NCI-H460 (cell line): ENCODE data around the gene CRHBP.

RAMPAGE:
- cytosol, long total RNA, result no peak
- long total RNA, result no peak
- nucleus, long total RNA, result no peak
Measured at GRCh38 chr5:74616337-74616909, 24.1 kb downstream of the ENC1 start.

DNA sequence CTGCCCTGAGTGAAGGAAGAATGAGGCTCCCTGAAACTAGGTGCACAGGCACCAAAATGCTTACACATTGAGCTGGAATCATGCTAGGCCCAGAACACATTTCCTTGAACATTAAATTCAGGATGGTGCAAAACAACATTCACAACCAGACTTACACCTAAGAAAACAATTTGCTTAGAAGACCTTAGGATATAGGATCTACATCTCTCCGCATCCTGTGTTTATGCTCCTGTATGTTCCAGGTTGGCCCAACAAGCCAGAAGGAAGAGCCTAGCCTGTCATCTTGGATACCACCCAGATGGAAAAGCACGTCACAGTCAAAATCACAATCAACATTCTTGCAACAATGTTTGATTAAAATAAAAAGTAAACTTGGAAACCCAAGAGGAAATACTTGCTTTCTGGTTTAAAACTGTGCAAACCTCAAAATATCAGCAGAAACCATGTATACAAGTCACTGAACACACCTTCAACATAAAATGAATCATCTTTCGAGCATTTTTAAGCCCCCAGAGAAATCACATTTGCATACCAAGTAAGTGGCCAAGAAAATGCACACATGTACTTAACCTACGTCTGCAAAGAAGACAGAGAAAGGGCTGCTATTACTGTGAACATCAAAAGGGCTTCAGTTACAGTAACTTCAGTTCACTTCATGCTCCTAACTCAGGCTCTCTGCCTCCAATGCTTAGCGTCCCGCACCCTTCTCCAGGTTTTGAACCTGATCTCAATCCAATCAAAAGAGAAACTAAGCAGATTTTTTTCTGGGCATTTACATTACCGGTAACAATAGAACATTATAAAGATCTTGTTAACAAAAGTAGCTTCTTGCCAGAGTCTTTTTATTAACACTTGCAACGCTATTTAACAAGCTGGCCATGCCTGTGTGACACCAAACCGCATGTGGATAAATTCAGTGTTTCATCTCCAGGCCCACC, 1.5 kb downstream of the ENC1 start:
RAMPAGE:
- cytosol, long total RNA, result no peak
- long total RNA, result no peak
- nucleus, long total RNA, result no peak

RAMPAGE:
- cytosol, long total RNA, result no peak
- long total RNA, result no peak
- nucleus, long total RNA, result no peak
Measured at GRCh38 chr5:74865564-74865712, 749 bp downstream of the FAM169A start.

DNA sequence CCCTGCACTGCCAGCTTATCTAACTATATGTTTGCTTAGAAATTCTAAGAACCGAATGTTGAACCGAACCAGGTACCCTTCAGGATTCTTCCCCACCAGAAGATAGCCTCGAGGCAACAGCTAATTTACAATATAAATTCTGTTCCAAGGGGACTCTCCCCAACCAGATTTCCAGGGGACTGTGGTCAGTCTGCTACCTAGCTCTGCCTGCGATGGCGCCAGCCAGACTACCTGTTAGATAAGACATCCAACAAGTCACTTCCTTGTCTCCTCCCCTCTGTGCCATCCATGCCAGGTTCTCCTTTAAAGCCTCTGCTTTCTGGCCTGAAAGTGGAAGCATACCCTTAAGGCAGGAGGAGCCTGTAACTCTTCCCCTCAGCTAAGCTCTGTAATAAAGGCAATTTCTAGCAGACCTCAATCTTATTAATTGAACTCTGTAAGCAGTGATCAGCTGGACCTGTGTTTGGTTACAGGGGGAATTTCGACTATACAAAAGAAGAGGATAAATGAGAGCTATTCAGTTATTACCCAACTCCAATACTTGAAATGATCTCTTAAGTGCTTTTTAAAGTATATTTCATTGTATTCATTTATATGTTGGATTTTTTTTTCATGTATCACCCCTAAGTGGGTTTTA, 85.6 kb downstream of the GCNT4 start:
RAMPAGE:
- cytosol, long total RNA, result no peak
- long total RNA, result no peak
- nucleus, long total RNA, result no peak

RAMPAGE:
- cytosol, long total RNA, result no peak
- long total RNA, result no peak
- nucleus, long total RNA, result no peak
Measured at GRCh38 chr5:74974452-74975077, 77.8 kb downstream of the GCNT4 start.

DNA sequence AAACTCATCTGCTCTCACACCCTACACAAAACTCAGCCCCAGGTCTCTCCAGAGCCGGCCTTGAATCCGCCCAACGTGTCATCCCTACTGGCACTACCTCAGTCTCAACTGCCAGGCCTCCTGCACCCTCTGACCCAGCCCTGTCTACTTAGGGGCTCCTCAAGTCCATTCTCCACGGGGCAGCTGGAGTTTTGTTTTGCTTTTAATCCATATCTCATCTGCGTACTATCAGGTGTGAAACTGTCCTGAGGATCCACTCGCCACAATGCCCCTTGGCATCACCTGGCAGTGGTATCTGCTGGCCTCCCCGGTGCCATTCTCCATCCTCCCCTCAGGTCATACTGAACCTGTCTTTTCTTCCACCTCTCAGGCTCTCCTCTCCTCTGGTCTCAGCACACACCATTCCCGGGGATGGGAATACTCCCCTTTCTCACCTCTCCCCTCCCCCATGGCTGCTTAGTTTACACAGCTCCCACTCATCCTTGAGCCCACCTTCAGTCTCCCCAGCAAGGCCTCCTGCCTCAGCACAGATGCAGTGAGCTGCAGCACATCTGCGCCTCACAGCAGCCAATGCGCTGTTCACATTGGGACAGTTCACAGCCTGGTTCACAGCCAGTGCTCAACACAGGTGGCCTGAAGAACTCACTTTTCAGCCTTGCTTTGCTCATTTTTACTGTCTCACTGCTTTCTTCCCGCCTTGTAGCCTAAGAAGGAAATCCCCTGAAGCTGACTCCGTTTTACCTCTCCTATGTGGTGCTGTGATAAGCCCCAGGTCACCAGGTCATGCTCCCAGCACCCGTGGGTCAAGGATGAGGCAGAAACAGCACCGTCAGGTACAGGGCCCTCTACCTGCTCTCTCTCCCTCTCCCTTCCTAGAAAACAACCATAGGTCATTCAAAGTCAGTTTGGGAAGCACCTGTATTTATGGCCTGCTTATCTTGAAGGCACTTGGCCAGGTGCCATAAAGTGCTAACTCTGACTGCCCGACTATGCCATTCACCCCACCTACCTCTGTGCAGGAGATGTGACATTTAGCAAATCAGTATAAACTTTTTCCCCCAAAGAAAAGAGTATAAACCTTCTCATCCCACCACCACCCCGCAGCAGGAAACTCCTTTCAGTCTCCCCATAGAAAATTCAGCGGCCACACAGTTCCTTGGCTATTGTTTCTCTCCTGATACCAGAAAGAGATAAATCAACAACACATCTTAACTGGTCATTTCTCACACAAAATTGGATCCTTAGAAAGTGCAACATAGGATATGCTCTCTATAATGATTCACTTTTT, 1.2 kb downstream of the GCNT4 start:
RAMPAGE:
- cytosol, long total RNA, result no peak
- long total RNA, result no peak
- nucleus, long total RNA, result no peak

DNA sequence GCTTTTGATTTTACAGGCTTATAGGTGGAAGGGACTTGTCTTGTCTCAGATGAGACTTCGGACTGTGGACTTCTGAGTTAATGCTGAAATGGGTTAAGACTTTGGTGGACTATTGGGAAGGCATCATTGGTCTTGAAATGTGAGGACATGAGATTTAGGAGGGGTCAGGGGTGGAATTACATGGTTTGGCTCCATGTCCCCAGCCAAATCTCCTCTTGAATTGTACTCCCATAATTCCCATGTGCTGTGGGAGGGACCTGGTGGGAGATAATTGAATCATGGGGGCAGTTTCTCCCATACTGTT, 74.3 kb downstream of the ANKRD31 start:
RAMPAGE:
- cytosol, long total RNA, result no peak
- long total RNA, result no peak
- nucleus, long total RNA, result no peak

DNA sequence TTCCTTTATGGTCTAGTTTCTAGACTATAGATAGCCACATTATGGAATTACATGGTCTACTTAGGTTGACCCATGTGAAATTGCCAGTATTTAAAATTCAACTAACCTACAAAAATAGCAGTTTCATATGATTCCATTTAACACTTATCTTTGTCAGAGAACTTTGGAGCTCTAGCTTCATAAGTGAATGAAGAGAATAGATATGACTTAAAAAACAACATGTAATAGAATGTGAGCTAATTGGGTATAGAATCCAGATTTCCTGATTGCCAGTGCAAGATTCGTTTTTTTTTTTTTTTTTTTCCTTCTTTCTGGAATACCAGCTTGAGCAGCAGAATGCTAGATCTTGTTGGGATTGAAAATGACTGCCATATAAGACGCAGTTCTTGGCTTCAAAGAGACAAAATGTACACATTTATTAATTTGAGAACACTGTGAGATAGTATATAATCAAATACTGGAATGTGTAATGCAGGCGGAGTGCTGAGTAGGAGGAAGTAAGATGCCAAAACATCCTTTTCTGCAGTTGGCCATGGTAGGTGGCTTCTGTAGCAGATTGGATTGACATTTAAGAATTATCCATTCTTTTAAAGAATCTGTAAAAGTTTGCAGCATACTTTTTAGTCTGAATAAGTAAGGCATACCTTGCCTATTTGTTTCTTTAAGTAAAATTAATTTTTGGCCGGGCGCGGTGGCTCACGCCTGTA, 1.8 kb downstream of the HMGCR start:
RAMPAGE:
- cytosol, long total RNA, result no peak
- long total RNA, result no peak
- nucleus, long total RNA, result no peak

DNA sequence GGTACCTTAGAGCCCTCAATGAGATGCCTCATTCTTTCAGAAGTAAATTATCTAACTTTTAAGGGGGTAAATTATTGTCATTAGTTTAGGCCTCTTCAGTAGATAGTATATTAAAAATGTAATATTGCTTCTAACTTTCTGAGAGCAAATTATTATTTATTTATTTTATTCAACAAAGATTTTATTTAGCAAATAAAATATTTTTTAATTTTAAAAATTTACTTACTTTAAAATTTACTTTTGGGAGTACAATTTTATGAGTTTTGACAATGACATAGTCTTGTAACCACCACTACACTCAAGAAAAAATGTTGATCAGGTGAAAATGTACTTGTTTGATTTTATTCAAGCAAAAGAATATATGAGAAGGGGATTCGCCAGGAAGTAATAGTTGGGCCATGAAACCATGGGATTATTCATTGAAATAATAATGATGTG, 11.0 kb downstream of the HMGCR start:
RAMPAGE:
- cytosol, long total RNA, result no peak
- long total RNA, result no peak
- nucleus, long total RNA, result no peak

GRCh38 chr5:75566543-75567345, 44.5 kb upstream of the ANKDD1B start:
RAMPAGE:
- cytosol, long total RNA, result no peak
- long total RNA, result no peak
- nucleus, long total RNA, result no peak

GRCh38 chr5:75678102-75678644, 39.1 kb downstream of the POC5 start:
RAMPAGE:
- cytosol, long total RNA, result no peak
- long total RNA, result no peak
- nucleus, long total RNA, result no peak

DNA sequence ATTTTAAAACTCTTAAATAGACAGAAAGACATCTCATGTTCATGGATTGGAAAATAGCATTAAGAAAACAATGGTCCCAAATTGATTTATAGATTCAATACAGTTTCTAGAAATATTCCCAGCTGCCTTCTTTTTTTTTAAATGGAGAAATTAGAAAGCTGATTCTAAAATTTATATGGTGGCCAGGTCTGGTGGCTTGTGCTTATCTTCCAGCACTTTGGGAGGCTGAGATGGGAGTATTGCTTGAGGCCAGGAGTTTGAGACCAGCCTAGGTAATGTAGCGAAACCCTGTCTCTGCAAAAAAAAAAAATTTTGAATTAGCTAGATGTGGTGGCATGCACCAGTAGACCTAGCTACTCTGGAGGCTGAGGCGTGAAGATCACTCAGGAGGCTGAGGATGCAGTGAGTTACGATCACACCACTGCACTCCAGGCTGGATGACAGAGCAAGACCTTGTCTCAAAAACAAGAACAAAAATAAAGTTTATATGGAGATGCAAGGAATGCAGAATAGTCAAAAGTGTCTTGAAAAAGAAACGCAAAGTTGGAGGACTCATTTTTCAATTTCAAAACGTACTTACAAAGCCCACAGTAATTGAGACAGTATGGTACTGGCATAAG, 62.9 kb downstream of the IQGAP2 start:
RAMPAGE:
- cytosol, long total RNA, result no peak
- long total RNA, result no peak
- nucleus, long total RNA, result no peak

DNA sequence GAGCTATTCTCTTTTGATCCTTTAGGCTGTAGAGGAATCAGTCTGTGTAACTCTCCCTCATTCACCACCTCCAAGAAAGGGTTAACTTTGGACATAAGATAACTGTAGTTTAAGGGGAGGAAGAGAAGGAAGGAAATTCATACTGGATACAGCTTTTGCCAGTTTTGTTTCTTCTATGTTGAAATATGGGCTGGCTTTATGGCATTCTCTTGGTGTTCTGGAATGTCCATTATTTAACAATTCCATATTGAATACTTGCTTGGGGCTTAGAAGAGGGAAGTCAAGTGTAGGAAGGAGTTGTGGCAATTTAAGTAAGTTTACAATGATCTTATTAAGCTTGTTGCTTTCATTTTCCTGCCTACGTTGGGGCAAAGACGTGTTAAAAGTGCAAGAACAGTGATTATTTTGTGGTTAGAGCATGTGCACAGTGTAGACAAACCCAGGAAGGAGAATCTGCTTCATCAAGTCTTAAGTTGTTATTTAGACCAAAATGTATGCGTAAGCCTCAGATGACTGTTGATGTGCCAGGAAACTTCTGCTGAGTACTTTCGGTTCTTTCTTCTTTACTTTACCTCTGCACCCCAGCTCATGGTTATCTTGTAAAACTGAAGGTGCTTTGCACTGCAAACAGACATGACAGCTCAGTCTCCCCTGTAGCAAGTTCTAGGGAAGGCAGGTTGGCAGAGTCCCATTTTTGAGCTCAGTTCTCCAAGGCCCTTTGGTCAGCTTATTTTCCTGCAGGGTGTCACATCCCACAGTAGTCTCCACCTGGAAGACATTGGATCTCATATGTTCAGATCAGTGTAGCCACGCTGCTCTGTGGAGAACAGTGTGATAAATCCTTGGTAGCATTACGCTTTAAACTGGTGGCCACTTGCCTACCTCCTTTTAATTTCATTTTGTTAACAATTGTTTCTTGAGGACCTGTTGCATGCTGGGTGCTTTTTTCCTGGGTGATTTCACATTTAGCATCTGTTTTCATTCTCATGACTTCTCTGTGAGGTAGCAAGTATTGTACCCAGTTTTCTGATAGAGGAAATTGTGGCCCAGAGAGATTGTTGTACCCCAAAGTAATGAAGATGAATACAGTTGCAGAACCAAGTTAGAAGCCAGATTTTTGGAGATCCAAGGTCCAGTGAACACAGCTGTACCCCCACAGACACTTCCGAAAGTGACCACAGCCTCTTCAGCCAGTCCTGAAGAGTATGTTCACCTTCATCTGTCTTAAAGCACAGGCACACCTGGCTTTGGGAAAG, 75.6 kb downstream of the F2RL2 start:
RAMPAGE:
- cytosol, long total RNA, result no peak
- long total RNA, result no peak
- nucleus, long total RNA, result no peak

DNA sequence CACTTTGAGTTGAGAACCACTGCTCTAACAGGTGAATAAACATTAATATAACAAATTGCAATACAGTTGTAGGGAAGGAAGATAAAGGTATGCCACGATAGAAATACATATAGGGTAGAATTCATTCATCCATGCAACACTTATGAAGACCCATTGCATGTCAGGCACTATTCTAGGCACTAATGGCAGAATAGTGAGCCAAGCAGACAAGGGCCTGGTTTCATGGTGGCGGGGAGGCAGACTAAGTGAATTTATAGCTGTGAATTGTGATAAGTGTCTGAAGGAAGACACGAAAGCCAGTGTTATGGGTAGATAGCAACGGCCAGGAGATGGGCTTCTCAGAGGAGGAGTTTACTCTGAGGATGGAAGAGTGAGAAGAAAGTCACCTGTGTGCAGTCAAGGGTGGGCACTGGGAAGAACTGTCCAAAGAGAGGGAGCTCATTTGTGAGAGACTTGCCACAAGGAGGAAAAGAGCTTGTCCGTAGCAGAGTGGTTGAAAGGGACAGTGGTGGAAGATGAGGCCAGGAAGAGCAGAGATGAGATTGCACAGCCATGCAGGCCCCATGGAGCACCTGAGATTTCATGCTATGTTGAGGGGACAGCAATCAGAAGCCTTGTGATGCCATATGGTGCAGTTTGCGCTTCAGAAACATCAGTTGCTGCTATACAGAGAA, 57.1 kb downstream of the F2RL2 start:
RAMPAGE:
- cytosol, long total RNA, result no peak
- long total RNA, result no peak
- nucleus, long total RNA, result no peak

DNA sequence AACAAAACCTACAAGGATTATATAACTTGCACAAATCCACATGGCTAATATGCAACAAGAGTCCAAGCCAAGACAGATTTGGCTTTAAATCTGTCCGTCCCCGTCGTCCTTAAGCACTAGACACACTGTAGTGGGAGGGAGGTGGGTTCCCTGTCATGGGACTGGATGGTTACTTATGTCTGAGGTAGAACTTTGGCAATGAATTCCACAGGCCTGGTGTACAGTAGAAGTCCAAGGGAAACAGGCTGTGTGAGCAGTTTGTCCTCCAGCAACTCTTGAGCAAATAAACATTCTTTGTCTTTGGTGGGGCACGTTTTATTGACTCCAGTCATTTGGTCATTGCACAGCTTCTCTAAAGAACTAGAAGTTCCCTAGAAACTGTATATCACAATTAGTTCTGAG, 24.9 kb upstream of the F2R start:
RAMPAGE:
- cytosol, long total RNA, result no peak
- long total RNA, result no peak
- nucleus, long total RNA, result no peak

DNA sequence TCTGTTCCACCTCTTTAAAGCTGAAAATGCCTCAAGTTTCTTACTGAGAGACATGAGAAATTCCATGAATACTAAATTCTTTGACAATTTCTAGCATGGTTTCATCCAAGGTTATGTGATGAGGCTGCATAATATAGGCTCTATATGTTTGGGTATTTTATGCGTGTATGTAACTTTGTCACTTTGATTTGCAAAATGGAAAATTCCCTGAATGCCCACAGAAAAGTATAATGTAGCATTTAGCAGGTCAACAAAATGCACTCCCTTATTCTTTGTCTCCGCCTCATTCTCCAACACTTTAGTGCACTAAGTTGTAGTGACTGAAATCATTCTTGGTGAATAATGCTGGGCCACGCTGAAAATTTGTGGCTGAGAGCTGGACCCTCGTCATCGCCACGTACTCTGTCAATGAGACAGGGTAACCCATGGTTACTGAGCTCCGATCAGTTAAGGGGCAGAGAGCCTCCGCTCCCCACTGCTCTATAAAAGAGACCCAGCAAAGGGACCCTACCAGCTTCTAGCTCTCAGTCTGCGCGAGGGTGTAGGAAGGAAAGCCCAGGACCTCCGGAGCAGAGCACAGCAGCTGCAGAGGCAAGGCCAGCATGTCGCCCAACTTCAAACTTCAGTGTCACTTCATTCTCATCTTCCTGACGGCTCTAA, at the start of gene CRHBP:
TSS of gene CRHBP (plus strand) at position 513 of the 660 bp plus-strand sequence.
RAMPAGE:
- cytosol, long total RNA, result no peak
- long total RNA, result no peak
- nucleus, long total RNA, result no peak

DNA sequence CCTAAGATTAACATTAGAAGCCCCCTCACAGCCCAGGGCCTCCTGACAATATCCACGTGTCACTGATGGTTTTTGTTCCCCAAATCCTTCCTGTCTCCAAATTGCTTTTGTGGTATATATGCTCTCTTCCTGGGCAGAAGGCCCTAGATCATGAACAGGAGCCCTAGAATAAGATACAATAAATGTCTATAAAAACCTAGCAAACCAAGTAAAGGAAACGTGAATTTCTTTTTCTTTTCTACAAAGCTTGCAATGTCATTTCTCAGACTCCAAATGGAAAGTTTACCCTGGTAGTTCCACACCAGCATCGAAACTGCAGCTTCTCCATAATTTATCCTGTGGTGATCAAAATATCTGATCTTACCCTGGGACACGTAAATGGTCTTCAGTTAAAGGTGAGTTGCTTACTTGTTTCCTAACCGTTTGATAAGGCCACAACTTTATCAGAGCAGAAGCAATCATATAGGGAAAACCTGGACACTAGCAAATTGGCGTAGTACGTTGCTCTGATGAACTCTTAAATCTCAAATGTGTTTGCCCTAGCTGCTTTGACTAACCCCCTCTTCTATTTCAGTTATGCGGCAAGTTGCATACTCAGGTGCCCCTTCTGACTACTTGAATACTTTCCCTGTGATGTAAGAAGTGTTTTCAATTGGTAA, 5.8 kb downstream of the CRHBP start:
RAMPAGE:
- cytosol, long total RNA, result no peak
- long total RNA, result no peak
- nucleus, long total RNA, result no peak

RAMPAGE:
- cytosol, long total RNA, result no peak
- long total RNA, result no peak
- nucleus, long total RNA, result no peak
Measured at GRCh38 chr5:77061452-77062015, 25.6 kb downstream of the ZBED3 start.

GRCh38 chr5:77852269-77853337, 76.5 kb upstream of the TBCA start:
RAMPAGE:
- cytosol, long total RNA, result no peak
- long total RNA, result no peak
- nucleus, long total RNA, result no peak

RAMPAGE:
- cytosol, long total RNA, result no peak
- long total RNA, result no peak
- nucleus, long total RNA, result no peak
Measured at GRCh38 chr5:77972741-77973213, 196.6 kb upstream of the TBCA start.